Tongue (tissue), 2 donors: ENCODE data around the gene SECTM1.

- RAMPAGE, long total RNA: no peak
Measured at GRCh38 chr17:82245538-82246346, 16.9 kb downstream of the SLC16A3 start.

- RAMPAGE, long total RNA: no peak
Measured at GRCh38 chr17:82273894-82274046, 270 bp upstream of the CSNK1D start.

GRCh38 chr17:82283174-82283609, 9.7 kb upstream of the CSNK1D start:
- RAMPAGE, long total RNA: no peak

GRCh38 chr17:82287856-82288706, 14.6 kb upstream of the CSNK1D start:
- RAMPAGE, long total RNA: no peak

DNA sequence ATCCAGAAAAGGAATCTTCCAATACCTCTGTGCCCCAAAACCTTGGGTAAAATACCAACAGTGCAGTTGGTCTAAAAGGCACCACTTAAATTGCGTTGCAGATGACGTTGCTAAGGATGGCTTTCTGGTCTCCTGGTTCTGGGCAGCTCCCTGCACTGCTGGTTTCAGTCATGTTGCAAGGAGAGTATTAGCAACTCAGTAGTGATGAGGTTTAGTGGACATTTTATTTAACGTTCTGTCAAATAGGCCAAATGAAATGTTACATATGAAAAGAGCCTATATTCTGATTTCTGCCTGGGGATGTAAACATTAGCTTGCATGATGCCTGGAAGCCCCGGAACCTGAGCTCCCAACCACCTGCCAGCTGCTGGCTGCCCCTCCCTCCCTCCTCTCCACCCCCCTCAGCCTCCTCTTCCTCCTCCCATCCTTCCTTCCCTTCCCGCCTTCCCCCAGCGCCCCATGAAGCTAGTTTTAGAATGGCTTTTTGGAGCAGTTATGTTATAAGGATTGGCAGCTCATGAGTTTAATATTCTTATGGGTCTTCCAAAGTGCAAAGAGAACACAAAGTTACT, 20.8 kb downstream of the CD7 start:
- RAMPAGE, long total RNA: no peak

DNA sequence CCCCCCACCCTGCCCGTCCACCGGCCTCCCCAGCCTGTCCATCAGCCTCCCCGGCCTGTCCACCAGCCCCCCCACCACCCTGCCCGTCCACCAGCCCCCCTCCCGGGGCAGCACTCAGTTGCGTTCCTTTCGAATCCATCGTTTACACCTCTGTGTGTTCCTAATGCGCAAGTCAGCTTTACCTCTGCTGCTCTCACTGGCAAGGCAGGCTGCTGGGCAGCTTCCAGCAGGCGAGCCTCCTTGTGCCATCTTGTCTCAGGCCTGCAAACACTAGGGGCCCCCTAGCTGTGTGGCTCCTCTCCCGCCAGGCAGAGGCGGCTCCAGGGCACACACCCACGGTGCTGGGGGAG, 5.6 kb downstream of the SECTM1 start:
- RAMPAGE, long total RNA: no peak

DNA sequence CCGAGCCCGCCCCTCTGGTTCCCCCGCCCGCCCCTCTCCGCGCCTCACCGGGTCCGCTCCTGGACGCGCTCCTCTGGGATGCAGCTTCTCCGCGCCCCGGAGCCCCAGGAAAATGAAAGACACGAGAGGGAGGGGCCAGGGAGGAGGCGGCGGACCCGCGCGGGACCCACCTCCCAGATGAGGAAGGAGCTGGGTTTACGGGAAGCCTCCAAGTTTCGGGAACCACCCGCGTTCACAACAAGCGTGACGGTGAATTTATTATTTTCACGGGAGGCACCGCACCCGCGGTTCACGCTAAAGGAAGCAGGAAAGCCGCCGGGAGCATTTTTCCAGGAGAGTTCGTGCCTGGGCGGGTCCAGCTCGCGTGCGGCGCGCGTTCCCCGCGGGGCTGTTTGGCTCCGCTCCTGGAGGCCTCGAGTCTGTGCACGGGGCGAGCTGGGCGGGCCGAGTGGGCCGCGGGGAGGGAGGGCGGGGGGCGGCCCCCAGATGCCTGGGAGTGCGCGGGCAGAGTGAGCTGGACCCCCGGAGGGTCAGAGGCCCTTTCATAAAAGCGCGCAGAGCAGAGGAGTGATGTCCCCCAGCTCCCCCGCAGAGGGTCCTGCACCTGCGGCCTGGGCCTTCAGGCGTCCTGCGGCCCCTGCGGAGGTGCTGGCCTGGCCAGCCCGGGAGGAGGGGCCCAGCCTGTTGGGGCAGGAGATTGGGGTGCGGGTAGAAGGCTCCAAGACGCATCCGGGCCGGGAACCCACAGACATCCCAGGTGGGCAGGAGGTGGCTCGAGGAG, at the start of gene SECTM1:
Gene SECTM1 (minus strand): TSS at position 115 of the 781 bp plus-strand sequence.
- RAMPAGE, long total RNA: no peak

DNA sequence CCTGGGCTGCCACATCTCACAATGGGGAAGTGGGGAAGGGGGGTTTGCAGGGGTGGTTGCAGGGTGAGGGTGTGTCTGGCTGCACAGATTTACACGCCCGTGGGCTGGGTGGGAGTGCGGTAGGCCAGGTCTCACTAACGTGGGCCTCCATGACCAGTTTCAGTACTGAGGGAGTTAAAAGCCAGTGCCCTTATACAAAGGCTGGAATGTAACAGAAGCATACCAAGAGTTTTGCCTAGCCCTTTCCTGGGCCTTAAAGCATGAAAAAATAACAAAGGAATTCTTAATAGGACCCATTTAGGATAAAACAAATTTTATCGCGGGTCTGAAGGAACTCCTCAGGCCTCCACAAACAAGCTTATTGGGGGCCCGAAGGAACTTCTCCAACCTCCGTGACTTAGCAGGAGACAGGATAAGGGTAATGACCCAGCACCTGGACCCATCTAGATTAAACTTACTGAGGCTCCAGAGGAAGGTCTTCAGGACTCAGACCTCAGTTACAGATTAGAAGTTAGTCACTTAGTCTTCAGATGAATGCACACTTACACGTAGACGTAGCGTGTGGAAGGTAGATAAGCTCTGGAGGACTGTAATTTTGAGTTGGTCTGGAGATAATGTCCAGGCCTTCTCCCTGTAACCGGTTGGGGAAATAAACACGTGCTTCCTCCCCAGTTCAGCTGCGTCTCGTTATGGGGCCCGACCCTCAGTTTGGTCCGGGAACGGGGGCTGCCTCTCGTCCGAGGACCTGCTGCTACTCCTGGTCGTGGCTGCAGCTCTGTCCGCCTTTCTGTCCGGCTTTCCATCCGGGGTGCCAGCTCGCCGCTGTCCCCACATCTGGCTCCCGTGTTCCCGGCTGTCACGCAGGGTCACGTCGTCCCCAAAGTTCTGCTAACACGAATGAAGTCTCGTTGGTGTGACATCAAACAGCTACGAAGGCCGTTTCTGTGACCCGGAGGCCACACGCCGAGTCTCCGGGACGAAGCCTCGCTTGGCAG, 11.6 kb upstream of the SECTM1 start:
- RAMPAGE, long total RNA: no peak

DNA sequence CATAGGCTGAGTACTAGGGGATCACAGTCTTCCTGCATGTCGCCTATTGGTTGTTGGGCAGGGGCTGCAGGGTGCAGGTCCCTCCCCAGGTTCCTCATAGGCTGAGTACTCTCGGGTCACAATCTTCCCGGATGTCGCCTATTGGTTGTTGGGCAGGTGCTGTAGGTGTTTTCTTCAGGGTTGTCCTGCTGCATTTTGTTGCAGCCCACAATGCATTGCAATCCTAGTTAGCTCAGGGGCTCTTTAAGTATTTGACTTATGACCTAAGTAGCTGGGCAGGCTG, 3.6 kb upstream of the UTS2R start:
- RAMPAGE, long total RNA: no peak

DNA sequence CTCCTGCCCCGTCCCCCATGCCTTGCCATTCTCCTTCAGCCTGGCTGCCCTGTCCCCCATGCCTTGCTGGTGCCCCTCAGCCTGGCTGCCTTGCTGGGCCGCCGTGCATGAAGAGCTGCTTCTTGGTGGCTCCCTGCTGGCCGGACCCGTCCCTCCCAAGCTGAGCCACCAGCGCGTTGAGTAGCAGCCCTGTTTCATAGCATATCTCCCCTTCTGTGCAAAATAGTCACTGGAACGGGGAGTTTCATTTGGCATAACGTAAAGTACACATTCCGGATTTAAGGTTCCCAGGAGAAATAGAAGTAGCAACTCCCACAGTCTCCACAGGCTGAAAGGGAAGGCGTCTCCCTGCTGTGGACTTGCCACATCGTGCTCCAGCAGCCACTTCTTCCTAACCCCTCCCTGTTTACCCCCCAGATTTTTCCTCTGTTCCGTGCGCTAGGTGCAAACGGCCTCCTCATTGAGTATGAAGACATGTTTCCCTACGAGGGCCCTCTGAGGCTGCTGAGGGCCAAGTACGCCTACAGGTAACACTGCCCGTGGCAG, 5.7 kb upstream of the OGFOD3 start:
- RAMPAGE, long total RNA: no peak

- RAMPAGE, long total RNA: no peak
Measured at GRCh38 chr17:82424523-82425505, 6.4 kb upstream of the OGFOD3 start.

DNA sequence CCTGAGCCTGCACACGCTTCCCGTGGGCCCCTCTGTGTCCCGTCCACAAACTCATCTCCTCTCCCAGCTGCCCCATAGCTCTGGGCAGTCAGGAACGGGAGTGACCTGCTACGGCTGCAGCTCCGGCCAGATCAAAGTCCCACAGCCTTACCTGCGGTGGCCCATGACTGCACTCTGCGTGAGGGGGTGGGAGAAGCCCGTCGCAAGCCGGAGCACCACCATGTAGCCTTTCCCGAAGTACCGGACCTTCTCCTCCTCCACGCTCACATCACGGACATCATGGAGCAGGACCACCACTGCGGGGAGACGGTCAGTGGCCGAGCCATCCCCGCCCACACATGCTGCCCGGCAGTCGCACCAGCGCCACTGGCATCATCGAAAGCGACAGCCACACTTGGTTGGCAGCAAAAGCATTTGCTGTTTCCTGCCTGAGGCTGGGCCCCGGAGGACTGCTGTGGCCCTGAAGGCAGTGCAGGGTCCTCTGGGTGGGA, 6.2 kb downstream of the CYBC1 start:
- RAMPAGE, long total RNA: no peak

- RAMPAGE, long total RNA: no peak
Measured at GRCh38 chr17:82448850-82450219, 1.2 kb downstream of the CYBC1 start.

- RAMPAGE, long total RNA: no peak
Measured at GRCh38 chr17:82489789-82490901, 29.4 kb upstream of the FOXK2 start.

- RAMPAGE, long total RNA: no peak
Measured at GRCh38 chr17:82521929-82522308, 2.4 kb downstream of the FOXK2 start.

DNA sequence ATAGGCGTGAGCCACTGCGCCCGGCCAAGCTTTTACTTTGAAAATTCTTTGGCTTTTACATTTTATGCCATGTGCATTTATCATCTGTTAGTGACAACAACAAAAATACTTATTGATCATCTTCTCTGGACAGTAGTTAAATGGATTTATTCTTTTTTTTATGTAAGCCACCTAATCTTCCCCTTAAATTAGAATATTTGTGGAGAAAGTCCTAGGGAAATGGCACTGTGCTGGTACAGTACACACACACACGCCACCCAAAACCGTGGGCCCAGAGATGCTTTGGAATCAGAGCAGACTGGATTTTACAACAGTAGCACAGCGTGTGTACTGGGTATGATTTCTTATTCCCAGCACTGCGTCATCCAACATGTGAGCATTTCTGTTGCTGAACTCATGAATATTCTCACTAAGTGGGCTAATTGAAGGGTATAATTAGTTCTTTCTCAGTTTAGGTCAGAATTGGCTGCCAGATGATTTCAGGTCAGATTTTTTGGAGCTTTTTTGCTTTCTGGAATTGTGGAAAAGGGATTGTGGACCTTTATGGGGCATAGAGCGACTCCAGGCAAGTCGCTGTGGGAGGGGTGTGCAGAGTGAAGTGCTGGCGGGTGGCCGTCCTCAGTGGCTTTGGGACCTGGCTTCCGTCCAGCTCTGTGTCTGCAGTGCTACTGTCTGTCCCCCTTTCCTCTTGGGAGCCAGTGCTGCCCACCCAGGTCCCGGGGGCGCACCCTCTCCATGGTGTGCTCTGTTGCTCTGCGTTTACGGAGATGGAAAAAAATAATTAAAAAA, 24.8 kb downstream of the FOXK2 start:
- RAMPAGE, long total RNA: no peak

GRCh38 chr17:82592134-82593110, 55.8 kb downstream of the WDR45B start:
- RAMPAGE, long total RNA: no peak

DNA sequence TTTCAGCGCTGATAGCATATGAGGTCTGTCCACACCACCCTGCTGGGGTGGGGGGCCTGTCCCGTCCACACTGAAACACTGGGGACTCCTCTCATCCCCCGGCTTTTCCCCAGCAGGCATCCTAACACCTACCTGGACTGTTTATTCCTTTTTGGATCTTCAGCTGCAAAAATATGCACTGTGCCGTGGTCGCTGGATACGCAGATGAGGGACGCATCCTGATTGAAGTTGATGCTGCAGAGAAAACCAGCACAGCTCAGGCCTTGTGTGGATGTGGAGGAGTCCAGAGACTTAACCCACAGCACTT, 31.1 kb downstream of the WDR45B start:
- RAMPAGE, long total RNA: no peak

- RAMPAGE, long total RNA: no peak
Measured at GRCh38 chr17:82639316-82640027, 8.8 kb downstream of the WDR45B start.

GRCh38 chr17:82870889-82871886, 31.4 kb upstream of the ZNF750 start:
- RAMPAGE, long total RNA: no peak